Vein endothelial cell (primary cell): ENCODE measurements around the genes STATH, AMTN, AMBN and ADAMTS3.

DNA sequence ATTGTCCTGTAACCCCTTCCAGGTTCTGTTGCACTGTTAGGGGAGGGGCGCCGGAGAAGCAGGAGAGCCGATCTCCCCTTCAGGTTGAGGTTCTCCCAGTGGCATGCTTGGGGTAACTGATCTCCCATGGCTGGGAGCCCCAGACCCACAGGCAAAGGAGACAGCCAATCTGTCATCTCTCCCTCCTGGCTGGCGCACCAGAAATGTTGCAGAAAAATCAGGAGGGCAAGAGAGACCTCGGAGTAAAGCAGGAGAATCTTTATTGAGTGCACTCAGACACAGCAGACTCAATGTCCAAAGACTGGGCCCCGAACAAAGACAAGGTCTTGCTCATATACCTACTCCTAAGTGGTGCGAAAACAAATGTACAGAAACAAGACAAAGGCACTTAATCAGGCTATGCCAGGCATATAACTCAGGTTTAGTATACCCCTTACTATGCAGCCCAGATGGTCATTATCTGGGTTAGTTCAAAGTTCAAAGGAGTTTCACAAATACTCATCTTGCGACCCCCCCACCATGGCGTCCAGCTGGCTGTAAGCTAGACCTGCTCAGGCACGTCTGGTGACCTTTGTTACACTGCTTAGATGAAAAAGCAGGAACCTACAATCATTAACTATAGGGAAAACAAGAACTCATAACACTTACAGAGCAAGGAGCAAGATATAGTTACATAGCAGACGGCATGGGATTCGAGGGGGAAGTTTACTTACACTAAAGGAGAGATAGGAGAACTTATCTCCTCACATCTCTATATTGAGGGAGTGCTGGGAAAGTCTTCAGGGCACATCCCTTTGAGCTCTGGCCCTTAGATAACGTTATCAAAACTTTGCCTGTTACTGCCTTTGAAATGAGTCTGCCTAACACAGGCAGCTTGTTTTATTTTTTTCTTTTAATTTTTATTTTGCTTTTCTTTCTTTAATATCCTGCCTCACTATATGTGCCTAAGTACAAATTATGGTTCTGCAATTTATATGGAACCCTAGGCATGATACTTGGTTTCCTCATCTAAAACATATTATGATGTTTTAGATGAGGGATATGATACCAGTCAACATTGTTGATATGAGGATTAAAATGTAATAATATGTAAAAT, 27.4 kb downstream of the SULT1E1 start:
- CAGE, long polyA plus RNA = no peak

- CAGE, long polyA plus RNA = no peak
These were observed 327 bp upstream of the STATH start for GRCh38 chr4:69995478-69995799.

DNA sequence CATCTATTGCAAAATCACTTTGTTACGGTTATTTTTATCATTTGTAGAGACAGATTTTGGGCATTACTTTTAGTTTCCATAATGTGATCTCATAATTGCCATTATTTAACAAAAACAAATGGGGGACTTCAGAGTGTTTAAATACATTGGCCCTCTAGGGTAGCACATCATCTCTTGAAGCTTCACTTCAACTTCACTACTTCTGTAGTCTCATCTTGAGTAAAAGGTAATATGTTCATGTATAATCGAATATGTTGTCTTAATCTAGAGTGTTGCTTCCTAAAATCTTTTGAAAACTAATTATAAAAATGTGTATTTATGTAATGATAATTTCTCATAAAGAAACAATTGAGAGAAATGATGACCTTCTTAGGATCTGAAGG, at the start of gene STATH:
Gene STATH, plus strand, starts transcription at position 167 of the 383 bp plus-strand sequence.
- CAGE, long polyA plus RNA = no peak

DNA sequence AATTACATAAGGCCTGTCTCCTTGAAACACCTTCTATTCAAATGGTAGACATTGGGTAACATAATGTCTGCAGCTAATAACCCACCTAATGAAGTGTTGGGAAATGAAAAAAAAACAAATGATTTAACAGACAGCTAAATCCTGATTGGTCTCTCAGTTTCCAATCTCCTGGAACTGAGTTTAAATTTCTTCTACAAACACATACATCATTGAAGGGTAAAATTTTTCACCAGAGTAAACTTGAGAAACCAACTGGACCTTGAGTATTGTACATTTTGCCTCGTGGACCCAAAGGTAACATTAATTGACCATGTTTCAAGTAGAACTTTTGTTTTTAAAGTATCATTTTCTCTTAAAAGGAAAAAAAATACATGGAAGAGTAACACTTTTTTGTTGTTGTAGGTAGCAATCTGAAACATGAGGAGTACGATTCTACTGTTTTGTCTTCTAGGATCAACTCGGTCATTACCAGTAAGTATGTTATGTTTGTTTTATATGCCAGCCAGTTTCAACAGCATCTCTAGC, at the start of gene AMTN:
Gene AMTN, plus strand, starts transcription at position 209 of the 525 bp plus-strand sequence.
- CAGE, long polyA plus RNA = no peak

- CAGE, long polyA plus RNA = no peak
These were observed 273 bp upstream of the AMBN start for GRCh38 chr4:70591798-70592167.

DNA sequence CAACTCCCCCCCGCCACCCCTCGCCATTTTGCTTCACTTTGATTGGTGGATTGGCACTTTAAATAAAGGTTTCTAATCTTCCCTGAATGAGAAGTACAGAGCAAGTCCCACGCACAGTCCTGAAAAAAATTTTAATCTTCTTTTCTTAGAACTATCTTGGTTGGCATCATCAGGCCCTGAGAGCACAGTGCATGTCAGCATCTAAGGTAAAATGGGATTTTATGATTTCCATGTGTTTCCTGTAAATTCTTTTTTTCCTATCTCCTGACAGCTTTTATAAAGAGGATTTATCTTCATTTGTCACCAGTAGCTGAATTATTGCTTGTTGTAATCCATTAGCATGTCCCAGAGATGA, at the start of gene AMBN:
Gene AMBN, plus strand, starts transcription at position 89 of the 355 bp plus-strand sequence.
- CAGE, long polyA plus RNA = no peak

- CAGE, long polyA plus RNA = no peak
These were observed 1.0 kb downstream of the UTP3 start for GRCh38 chr4:70689370-70689721.

DNA sequence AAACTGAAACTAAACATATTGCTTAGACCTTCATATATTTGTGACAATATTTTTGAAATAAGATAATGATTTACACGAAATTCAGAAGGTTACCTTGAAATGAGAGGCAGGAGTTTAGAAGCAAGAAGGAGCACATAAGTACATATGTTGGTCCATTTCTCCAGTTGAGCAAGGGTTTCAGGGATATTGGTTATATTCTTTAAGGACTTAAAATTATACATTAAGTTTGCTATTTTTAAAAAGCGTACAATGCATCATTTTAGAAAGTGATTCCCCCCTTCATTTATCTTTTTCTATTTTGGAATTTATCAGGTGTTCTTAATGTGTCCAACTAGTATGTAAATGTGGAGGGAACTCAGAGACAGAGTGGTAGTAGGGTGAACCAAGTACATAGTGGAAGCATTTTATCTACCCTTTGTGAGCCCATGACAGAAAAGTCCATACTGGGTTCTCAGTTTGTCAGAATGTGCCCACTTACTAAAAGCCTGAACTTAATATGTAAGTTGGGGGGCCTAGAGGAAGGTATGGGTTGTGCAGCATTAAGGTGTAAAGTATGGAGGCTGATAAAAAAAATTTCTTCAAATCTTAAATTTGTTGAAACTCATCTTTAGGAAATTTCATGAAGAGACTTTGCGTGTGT, 4.7 kb upstream of the RUFY3 start:
- CAGE, long polyA plus RNA = no peak

- CAGE, long polyA plus RNA = no peak
These were observed 53.3 kb downstream of the RUFY3 start for GRCh38 chr4:70775089-70775528.

- CAGE, long polyA plus RNA = no peak
These were observed 6.7 kb downstream of the GRSF1 start for GRCh38 chr4:70833004-70833400.

DNA sequence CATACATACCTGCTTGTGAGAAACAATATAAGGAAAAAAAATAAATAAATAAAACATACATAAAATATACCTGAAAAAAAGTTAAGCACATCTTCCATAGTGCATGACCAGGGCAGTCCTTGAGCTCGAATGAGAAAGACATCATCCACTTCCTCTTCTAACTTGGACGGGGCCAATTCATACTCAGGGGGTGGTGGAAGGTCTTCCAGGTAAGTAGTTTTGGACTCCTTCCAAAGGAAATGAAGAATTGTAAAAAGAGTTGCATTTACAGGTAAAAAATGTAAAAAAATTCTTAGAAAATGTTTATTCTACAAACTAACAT, 3.6 kb downstream of the GRSF1 start:
- CAGE, long polyA plus RNA = no peak

DNA sequence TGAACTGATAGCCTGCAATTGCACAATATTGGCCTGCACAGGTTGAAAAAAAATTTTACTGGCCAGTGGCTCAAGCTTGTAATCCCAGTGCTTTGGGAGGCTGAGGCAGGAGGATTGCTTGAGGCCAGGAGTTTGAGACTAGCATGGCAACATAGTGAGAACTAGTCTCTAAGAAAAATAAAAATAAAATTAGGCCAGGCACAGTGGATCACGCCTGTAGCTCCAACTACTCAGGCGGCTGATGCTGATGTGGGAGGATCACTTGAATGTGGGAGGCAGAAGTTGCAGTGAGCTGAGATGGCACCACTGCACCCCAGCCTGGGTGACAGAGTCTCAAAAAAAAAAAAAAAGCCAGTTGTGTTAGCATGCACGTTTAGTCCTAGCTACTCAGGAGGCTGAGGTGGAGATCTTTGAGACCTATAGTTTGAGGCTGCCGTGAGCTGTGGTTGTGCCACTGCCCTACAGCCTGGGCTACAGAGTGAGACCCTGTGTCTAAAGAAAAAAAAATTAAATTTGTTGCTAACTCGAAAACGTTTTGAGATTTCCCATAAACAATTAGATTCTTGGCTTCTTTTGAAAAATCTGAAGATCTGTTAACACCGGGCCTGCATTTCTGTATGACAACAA, 2.5 kb downstream of the DCK start:
- CAGE, long polyA plus RNA = no peak

GRCh38 chr4:71235769-71236266, 48.8 kb downstream of the SLC4A4 start:
- CAGE, long polyA plus RNA = no peak

DNA sequence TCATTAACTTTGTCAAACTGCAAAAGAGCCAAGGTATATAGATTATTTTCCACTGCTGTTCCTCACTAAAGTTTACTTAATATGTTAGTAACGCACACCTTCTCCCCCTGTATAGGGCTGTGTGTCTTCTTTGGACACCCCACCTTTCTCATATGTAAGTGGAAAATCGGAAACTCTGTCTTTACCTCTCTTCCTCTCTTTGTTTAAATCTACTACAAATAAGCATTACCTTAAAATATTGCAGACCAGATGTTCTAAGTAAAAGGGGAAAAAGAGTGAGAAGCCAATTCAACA, 348 bp upstream of the GC start:
- CAGE, long polyA plus RNA = no peak

GRCh38 chr4:72569068-72569460, at the start of gene ADAMTS3:
TSS of gene ADAMTS3 (minus strand) at chr4:72569221.
- CAGE, long polyA plus RNA = no peak

DNA sequence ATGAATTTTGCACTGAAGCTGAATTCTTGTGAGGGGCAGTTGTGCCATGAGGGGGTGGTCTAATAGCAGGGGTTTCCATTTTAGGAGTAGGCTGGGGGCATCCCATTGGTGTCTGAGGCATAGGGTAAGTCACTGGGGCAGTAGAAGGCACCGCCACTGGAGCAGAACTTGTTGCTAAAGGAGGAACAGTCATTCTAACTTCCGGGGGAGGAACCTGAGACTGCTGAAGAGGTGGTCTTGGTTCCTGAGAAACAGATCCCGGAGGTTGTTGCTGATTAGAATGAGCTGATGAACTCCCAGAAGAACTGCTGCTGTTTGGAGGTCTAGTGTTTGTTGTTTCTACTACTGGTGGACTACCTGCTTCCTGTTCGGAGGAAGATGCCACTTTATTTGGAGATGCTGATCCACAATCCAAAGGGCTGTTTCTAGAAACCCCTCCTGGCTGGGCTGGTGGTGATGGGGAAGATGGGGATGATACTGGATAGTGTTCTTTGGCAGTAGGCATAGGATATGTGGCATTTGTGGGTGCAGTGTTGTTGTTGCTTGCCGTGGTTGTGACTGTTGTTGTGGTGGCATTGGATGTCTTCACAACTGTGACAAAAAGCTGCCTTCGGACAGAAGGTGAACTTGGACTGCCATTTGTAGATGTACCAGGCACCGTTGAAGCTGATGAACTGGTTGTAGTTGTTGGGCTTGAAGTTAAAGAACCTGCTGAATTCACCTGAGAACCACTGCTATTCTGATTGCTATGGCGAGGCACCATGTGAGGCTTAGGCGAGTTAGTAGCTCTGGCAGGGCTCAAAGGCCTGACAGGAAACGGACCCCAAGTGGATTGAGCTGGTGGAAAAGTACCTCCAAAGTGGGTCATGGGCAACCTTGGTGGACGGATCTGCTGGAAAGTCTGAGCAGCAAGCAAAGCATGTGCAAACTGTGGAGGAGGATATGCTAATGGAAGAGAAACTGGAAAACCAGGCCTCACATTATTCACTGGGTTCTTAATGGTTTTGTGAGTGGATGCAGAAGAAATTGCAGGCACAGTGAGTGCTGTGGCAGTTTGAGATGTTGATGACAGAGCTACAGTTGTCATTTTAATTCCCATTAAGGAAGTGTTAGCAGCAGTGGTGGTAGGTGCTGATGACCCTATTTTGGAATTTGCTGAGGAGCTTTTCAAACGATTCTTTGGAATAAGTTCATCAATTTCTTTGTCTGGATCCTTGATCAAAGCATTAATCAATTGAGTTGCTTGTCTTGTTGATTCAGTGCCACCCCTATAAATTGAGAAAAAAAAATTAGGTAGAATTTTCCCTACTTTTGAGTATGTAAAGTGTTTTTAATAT, 22.0 kb upstream of the COX18 start:
- CAGE, long polyA plus RNA = no peak

- CAGE, long polyA plus RNA = no peak
These were observed 34.6 kb upstream of the COX18 start for GRCh38 chr4:73103974-73104628.

DNA sequence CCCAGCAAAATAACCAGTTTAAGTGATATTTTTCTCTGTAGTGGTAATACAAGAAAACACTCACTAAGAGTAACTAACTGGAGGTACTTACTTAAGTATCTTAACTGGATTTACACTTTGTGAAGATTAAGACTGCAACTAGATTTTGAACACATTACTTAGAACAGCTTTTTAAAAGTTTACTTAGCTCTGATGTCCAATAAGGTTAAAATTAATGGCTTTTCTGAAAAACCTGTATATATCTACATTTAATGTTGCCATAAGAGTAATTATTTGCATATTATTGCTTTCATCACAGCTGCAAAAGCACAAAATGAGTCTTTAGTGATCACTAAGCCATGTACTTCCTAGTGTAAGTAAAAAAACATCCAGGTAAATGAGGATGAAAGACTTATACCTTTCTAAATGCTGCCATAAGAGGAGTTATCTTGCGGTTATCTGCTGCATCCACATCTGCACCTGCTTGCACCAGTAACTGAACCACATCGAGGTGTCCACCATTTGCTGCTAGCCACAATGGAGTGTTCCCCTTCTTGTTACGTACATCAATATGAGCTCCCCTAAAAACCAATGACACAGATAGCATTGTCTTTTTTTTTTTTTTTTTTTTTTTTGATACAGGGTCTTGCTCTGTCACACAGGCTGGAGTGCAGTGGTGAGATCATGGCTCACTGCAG, 48.9 kb upstream of the COX18 start:
- CAGE, long polyA plus RNA = no peak

DNA sequence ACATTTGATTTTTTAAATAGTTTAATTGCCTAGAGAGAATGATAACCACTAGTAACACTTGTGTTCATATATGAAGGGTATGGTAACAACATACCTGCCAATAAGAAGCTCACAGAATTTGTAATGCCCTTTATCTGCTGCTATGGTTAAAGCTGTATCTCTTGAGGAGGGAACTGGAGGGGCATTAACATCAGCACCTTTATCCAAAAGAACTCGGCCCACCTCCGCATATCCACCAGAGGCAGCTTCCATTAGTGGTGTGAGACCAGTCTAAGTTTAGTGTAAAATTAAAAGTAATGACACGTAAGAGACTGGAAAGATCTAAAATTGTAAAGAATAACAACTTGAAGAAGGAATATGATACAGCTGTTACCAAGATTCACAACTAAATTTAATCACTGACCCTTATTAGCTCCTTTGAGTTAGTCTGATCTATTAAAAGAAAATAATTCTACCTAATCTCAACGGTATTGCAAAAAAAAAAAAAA, 50.6 kb upstream of the COX18 start:
- CAGE, long polyA plus RNA = no peak

GRCh38 chr4:73139593-73140415, 70.3 kb upstream of the COX18 start:
- CAGE, long polyA plus RNA = no peak